Foreskin fibroblast (primary cell): ENCODE data around the genes ITGA2 and FST.

GRCh38 chr5:43298462-43299124 is 14.6 kb downstream of the HMGCS1 start:
- RRBS, result no CpG with 5 or more reads among the region's 5 CpGs

GRCh38 chr5:43557123-43557758 is 364 bp upstream of the PAIP1 start:
- RRBS, result 2% methylated on average over 33 of the region's 48 CpGs

DNA sequence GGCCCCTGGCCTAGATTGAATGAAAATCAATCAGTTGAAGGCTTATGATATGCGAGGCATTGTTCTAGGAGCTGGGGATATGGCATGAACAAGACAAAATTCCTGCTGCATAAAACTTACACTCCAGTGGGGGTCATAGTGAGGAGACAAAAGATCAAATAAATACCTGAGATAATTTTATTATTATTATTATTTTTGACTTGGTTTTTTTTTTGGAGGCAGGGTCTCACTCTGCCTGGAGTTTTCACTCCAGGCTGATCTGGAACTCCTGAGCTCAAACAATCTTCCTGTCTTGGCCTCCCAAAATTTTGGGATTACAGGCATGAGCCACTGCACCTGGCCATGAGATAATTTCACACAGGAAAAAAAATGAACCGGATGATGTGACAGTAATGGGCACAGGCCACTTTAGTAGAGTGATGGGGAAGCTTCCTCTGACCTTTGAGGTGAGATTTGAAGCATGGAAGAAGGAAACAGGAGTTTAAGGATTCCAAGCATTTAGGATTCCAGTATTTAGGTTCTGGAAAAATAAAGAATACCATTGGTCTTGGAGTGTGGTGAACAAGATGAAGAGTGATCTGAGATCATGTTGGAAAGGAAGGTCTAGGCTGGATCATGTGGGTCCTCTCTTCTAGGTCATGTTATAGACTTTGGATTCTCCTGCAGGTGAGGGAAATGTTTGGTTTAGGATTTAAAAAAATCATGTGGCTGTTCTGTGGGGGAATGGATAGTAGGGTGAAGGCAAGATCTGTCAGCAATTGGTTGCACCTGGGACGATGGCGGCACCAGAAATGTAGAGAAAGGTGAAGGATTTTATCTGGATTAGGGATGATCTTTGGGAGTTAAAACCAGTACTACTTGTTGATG is 18.6 kb downstream of the NNT start:
- RRBS, result no CpG with 5 or more reads among the region's 4 CpGs

- RRBS, result no CpG with 5 or more reads among the region's 7 CpGs
Measured at GRCh38 chr5:44539021-44539532, 149.9 kb upstream of the FGF10 start.

- RRBS, result no CpG with 5 or more reads among the region's 1 CpG
Measured at GRCh38 chr5:44813002-44813349, 4.2 kb downstream of the MRPS30 start.

- RRBS, result no CpG with 5 or more reads among the region's 5 CpGs
Measured at GRCh38 chr5:45205676-45206121, 397.0 kb downstream of the MRPS30 start.

- RRBS, result no CpG with 5 or more reads among the region's 5 CpGs
Measured at GRCh38 chr5:50553436-50554205, 112.5 kb upstream of the EMB start.

DNA sequence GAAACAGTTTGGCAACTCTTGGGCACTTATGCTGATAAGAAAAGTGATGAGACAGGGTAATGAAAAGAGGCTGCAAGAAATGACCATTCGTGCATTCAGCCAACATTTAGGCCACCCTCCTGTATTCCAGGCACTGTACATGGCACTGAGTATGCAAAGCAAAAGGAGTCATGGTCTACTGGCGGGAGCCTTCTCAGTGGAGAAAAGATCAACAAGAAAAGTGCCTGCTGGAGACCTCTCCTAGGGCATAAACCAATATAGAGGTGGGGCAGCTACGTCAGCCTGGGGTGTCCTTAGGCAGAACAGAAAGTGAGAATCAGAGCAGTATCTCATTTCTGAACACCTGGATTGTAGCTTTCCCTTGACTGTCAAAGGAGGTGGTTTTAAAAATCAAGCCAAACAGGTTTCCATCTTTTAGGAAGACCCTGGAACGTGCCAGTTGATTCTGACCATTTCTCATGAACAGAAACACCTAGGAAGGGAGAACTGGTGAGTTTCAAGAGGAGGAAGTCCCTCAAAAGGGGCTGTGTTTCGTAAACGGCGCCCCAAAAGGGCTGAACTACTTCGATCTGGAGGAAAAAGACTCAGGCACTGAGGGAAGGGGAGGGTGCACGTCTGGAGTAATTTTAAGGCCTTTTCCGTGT is 734 bp upstream of the PARP8 start:
- RRBS, result no CpG with 5 or more reads among the region's 10 CpGs

DNA sequence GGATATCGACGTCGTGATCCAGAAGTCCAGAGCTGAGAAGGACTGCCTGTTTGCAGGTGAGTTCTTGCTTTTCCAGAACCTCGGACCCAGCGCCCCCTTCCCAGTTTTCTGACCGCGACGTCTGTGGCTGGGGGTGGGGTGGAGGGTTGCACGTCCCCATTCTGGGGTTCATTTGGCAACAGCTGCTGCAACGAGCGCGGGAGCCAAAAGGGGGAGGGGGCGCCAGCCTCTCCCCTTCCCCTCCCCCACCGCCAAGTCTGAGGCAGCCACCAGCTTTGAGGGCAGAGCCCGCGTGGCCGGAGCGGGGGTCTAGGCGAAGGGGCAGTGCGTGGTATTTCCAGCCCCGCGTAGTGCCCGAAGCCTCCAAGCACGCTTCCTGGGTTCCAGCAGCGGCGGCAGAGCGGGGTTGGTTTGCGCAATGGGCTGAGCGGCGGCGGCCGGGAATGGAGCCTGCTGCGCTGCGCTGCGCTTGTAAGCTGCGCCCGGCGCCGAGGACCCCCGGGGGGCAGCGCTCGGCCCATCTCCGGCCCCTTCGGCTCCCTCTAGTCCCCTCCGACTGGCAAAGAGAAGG is 779 bp downstream of the PARP8 start:
- RRBS, result 3% methylated on average over 6 of the region's 45 CpGs

- RRBS, result no CpG with 5 or more reads among the region's 3 CpGs
Measured at GRCh38 chr5:52777180-52777505, 10.6 kb upstream of the ITGA1 start.

DNA sequence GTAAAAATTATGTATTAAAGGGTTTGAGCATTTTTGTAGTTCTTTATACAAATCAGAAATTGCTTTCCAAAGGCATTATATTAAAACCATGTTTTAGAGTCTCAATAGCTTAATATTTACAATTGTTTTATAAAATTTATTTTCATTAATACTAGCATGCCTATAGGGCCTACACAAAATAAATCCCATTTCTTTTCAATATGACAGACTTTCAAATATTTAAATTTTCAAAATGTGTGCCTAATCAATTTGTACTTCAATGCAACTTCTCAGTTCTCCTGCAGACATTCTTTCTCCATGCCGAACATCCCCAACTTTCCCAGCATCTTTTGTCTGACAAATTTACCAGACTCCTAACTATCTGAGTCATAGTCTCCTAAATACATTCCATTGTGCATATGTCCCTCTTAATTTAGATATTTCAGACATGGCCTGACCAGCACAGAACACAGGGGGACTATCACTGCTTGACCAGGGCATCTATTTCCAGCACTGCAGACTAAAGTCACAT is 71.8 kb downstream of the ITGA1 start:
- RRBS, result no CpG with 5 or more reads among the region's 1 CpG

DNA sequence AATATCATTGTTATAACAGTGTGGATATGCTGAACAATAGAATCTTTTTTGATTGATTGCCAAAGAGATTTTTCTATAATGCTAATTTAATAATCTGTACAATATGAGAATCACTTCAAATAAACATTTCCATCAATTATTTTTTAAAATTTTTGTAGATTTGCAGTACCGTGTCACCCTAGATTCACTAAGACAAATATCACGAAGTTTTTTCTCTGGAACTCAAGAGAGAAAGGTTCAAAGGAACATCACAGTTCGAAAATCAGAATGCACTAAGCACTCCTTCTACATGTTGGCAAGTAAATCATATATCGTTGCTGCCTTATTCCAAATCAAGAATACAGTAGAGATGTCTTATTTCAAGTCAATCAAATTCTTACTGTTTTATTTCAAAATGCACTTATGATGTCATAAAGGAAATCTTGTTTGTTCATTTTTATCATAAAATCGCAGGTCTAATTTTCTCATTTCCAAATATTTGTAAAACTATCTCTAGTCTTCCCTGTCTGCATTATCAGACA is 68.9 kb upstream of the ITGA2 start:
- RRBS, result no CpG with 5 or more reads among the region's 5 CpGs

DNA sequence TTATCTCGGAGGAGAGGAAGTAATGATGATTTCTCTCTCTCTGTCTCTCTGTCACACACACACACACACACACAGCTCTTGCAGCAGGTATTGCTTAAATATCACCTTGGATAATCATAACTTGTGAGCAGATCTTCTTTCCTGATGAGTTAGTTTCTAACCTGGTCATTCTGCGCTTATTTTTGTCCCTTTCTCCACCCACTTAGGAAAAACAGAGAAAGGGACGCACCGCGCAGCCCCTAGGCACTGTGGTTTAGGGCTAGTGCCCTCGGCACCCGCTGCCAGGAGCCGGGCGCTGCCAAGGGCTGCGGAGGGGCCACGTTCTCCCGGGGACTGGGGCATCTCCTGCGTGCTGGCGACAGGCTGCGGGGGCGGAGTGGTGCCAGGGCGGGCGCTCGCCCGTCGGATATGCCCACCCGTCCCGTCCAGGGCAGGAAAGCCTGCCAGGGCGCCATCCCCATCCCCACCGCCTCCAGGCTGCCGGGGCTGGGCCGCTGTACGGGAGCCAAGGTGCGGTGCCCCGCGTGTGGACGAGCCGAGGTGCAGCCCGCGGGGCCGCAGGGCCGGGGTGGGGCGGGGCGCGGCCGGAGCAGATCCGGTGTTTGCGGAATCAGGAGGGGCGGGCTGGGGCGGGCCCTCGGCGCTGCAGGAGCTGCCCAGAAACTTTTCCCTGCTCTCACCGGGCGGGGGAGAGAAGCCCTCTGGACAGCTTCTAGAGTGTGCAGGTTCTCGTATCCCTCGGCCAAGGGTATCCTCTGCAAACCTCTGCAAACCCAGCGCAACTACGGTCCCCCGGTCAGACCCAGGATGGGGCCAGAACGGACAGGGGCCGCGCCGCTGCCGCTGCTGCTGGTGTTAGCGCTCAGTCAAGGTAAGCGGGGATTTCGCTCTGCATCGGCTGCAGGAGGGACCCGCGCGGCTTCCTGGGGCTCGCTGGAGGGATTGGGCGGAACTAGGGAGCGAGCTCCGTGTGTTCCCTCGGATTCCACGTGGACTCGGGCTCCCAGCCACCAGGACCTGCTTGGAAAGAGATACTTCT is at the start of gene ITGA2:
Gene ITGA2, plus strand, starts transcription at position 691 of the 1,039 bp plus-strand sequence.
- RRBS, result 2% methylated on average over 20 of the region's 73 CpGs

DNA sequence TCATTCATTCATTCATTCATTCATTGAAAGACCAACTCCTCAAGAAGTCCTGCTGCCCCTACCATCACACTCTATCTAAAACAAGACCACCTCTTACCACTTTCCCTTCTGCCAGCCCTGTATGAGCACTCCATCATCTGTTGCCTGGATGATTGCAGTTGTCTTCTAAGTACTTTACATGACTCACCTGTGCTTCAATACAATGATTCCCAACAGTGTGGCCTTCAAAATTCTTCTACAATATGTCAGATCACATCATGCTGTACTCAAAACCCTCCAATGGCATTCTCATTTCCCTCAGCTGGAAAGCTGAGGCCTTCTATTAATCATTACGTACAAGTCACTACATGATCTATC is 46.9 kb downstream of the ITGA2 start:
- RRBS, result no CpG with 5 or more reads among the region's 1 CpG

DNA sequence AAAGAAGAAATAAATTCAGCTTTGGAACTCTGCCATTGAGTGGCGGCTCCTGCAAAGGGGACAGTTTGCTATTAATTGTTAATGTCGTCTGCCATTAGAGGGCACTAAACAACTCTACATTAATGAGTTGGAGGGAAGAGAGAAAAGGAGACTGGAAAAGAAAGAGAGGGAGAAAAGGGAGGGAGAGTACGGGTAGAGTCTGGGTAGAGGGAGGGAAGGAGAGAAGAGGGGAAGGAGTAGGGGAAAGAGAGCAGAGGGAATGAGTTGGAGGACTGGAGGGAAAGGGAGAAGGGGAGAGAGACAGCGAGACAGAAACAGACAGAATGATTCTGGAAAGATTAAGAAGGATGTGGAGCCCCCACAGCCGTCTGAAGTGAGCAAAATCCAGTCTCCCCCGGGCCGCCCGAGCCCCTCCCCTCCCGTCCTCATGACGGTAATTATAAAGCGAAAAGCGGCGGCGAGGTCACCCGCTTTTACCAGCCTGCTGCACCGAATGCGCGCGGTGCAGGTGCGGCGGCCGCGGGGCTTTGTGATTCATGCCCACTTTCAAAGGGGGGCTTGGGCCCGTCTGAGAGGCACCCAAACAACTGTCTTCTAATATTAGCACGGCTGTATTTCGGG is 1.9 kb upstream of the FST start:
- RRBS, result no CpG with 5 or more reads among the region's 26 CpGs

- RRBS, result 3% methylated on average over 48 of the region's 104 CpGs
Measured at GRCh38 chr5:53480045-53481094, at the start of gene FST. Gene FST (plus strand): TSS chr5:53480629.

DNA sequence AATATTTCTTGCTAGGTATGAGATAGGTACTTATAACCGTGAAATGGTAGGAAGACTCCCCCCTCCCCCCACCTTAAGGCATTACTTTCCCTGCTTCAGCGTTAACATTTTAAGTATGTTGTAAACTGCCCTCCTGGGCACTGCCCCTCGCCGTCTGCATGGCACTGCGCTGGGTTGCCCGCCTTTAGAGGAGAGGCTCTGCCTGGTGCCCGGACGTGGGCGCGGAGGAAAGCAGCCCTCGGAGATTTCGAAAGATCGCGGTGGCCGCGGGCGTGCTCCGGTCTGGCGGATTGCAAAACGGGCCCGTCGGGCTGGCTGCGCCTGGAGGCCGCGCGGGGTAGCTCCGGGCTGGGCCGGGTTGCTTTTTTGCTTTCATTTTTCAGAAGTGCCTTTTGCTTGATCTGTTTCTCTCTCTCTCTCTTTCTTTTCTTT is 1.4 kb downstream of the FST start:
- RRBS, result 1% methylated on average over 21 of the region's 28 CpGs

- RRBS, result no CpG with 5 or more reads among the region's 13 CpGs
Measured at GRCh38 chr5:53482243-53482776, 1.9 kb downstream of the FST start.

DNA sequence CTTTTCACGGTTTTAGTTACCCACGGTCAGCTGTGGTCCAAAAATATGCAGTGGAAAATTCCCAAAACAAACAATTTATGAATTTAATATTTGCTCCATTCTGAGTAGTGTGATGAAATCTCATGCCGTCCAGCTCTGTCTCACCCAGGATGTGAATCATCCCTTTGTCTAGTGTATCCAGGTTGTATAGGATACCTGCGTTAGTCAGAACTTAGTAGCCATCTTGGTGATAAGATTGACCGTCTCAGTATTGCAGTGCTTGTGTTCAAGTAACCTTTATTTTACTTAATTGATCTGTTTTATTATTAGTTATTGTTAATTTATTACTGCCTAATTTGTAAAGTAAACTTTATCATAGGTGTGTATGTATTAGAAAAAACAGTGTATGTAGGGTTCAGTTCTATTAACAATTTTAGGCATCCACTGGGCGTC is 41.2 kb downstream of the NDUFS4 start:
- RRBS, result no CpG with 5 or more reads among the region's 6 CpGs